Keratinocyte (primary cell): ENCODE measurements around a stretch of chr6.

DNA sequence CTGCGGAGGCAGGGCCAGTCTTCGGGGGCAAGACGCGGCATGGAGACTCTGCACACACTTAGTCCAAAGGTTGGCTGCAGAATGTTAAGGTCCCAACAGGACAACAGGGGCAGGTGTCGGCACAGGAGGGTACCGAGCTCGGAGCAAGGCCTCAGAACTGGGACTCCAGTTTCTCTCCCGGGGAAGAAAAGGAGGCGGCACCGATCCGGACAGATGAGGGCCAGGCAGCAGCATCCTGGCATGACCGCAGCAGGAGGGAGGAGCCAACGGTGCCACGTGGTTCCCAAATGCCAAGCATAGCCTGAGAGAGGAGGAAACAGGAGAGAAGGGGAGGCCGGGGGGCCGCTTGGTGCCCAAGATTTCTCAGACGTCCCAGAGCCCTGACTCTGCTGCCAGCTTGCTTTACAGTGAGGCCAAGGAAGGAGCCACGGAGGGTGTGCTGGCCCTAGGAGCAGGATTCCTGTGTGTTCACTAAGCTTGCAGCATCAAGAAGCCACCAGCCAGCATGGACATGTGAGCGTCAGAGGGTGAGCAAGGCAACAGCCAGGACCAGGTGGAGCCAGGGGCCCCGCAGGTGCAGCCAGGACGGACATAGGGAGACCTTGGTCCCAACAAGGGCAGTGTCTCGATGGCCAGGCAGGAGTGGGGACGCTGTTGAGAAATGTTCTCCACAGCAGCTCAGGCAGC, 143.9 kb downstream of the DLL1 start:
CAGE:
- cytosol, long polyA minus RNA = no peak
- cytosol, long polyA plus RNA = no peak
- long polyA plus RNA = no peak
- nucleus, long polyA minus RNA = no peak
- nucleus, long polyA plus RNA = no peak

CAGE:
- cytosol, long polyA minus RNA = no peak
- cytosol, long polyA plus RNA = no peak
- long polyA plus RNA = no peak
- nucleus, long polyA minus RNA = no peak
- nucleus, long polyA plus RNA = no peak
Measured at GRCh38 chr6:170265976-170266461, 24.9 kb downstream of the DLL1 start.

GRCh38 chr6:170288794-170289505, 1.9 kb downstream of the DLL1 start:
CAGE:
- cytosol, long polyA minus RNA = no peak
- cytosol, long polyA plus RNA = no peak
- long polyA plus RNA = no peak
- nucleus, long polyA minus RNA = no peak
- nucleus, long polyA plus RNA = no peak

GRCh38 chr6:170297852-170298276, 7.0 kb upstream of the DLL1 start:
CAGE:
- cytosol, long polyA minus RNA = no peak
- cytosol, long polyA plus RNA = no peak
- long polyA plus RNA = no peak
- nucleus, long polyA minus RNA = no peak
- nucleus, long polyA plus RNA = no peak

CAGE:
- cytosol, long polyA minus RNA = no peak
- cytosol, long polyA plus RNA = no peak
- long polyA plus RNA = no peak
- nucleus, long polyA minus RNA = no peak
- nucleus, long polyA plus RNA = no peak
Measured at GRCh38 chr6:170454859-170455185, 98.3 kb downstream of the PSMB1 start.

DNA sequence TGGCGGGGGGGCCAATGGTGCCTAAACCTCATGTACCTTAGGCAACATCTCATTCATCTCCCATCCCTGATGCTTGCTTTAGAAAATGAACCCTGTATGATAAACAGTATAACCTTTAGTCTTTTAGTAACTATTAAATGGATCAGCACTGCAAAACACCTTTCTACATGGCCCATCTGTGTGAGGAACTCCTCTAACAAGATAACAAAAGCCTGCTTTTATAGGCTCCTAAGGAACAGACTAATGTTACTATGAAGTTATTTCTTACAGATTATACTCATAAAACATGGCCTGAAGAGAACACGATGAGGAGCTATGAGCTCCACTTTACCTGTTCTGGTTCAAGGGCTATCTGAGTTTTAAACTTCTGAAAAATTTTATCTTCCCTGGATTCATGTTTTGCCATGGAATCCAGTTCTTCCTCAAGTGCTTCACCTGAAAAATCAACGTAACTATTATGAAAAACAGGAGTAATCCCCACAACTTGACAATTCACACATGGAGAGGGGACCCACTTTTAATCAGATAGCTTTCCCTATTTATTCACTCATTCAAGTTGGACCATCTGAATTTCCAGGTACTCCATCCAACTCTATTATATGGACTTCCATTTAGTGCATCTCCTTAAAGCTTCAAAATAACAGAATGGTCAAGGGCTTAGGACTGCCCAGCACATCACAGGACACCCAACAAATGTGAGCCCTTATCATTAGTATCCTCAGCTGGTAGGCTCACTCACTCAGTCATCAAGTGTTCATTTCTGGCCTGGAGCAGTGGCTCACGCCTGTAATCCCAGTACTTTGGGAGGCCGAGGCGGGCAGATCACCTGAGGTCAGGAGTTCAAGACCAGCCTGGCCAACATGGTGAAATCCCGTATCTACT, 4.5 kb downstream of the PDCD2 start:
CAGE:
- cytosol, long polyA minus RNA = no peak
- cytosol, long polyA plus RNA = no peak
- long polyA plus RNA = no peak
- nucleus, long polyA minus RNA = no peak
- nucleus, long polyA plus RNA = no peak